Neutrophil (primary cell): ENCODE data around the genes ENSG00000286264, CATSPERZ, NRXN2 and RASGRP2.

DNA sequence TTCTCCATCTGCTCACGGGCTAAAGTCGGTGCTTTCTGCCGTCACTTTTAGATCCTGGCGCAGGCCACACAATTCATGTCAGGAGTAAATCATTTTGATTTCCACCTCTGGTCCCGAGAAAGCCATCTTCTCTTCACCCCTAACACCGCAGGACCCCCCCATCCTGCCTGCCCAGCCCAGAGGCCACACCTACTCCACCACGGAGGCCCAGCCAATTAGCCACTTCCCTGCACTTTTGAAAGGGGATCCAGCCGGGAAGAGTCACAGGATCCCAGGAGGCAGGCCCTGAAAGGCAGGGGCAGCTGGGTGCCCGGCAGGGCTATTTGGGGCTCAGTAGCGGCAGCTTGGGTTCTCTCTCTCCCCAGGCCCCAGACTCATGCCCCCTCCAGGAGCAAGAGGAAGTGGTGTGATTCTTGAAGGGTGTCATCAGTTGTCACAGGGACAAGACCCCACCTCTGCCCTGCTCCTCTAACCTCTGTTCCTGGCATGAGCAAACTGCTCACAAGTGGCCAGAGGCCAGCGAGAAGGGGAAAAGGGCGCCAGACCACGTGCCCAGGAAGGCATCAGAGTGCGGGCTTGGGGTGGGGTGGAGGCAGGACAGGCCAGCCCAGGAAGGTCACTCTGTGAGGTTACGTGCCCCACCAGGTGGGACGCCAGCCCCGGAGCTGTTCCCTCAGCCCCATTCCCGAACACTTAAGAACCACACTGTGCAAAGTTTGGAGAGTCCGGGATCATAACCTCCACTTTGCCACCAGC, 1.2 kb downstream of the MACROD1 start:
- PRO-cap: no peak

DNA sequence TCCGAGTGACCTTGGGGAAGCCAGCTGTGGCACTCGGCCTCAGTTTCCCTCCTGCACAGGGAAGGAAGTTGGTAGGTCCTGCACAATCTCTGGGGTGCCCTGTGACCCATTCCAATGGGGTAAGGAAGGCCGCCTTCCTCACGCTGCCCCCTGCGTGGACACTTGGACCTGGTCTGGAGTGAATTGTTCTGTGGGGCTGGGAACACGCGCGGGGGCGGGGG, 689 bp downstream of the MACROD1 start:
- PRO-cap: no peak

- PRO-cap: no peak
These were observed 9.2 kb upstream of the FERMT3 start for GRCh38 chr11:64196886-64198207.

DNA sequence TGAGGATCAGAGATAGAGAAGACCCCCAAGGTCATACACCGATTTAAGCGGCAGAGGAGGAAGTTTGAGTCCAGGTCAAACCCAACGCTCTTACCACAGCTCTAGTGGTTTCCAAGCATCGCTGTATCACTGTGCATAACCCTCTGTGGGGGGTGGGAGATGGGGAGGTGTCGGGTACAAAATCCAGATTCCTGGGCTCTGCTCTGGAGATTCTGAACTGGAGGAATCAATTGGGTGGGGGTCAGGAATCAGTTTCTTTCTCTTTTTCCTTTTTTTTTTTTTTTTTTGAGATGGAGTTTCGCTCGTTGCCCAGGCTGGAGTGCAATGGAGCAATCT, 694 bp downstream of the DNAJC4 start:
- PRO-cap: no peak

GRCh38 chr11:64240136-64240804, 625 bp upstream of the ENSG00000286264 start:
- PRO-cap: bidirectional peak, plus-strand start at chr11:64240325, minus-strand start at chr11:64240275; unidirectional peak, plus-strand start at chr11:64240693

DNA sequence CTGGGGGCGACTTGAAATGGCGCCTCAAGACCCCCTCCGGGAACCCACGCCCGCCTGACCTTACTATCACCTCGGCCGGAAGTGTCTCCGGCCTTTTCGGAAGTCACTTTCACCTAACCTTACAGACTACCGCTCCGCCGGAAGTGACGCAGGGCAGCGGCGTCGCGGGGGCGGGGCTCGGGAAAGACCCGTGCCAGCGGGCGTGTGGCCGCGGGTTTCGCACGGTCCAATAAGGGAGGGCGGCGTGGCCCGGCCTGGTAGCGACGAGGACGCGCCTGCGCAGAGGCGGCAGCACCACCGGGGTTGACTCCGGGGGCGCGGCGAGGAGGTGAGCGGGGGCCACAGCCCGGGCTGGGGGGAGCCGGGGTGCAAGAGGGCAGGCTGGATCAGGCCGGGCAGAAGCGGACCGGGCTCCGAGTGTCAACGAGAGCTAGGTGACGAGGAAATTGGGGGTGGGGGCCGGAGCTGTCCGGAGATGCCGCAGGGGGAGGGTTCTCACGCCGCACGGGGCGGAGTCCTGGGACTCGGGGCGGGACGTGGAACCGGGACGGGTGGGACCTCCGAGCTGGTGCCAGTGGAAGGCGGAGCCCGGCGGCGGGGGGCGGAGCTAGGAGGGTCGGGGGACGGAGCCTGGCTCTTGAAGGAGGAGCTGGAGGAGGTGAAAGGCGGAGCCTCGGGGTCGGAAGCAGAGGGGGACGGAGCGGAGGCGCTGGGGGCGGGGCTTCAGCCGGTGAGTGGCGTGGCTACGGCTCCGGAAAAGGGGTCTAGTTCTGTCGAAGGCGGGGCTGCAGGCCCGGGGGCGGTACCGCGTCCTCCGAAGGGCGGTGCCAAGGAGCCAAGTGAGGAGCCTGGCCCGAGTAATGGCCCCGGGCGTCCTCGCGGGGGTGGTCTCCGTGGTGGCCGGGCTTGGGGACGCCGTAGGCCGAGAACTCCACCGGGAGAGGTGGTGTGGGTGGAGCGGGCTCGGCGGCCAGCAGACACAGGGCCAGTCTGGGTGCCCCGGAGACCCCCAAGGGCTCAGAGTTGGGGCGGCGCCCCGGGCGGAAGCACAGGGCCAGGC, at the start of gene ENSG00000286264:
ENSG00000286264 (plus strand) TSS at position 291 of the 1,060 bp plus-strand sequence.
- PRO-cap: bidirectional peak, plus-strand start at position 306 of the sequence, minus-strand start at position 88 of the sequence; bidirectional peak, plus-strand start at position 586 of the sequence, minus-strand start at position 419 of the sequence

- PRO-cap: no peak
These were observed 535 bp upstream of the PPP1R14B start for GRCh38 chr11:64247186-64247770.

GRCh38 chr11:64259761-64260636, 8.7 kb downstream of the PLCB3 start:
- PRO-cap: no peak

DNA sequence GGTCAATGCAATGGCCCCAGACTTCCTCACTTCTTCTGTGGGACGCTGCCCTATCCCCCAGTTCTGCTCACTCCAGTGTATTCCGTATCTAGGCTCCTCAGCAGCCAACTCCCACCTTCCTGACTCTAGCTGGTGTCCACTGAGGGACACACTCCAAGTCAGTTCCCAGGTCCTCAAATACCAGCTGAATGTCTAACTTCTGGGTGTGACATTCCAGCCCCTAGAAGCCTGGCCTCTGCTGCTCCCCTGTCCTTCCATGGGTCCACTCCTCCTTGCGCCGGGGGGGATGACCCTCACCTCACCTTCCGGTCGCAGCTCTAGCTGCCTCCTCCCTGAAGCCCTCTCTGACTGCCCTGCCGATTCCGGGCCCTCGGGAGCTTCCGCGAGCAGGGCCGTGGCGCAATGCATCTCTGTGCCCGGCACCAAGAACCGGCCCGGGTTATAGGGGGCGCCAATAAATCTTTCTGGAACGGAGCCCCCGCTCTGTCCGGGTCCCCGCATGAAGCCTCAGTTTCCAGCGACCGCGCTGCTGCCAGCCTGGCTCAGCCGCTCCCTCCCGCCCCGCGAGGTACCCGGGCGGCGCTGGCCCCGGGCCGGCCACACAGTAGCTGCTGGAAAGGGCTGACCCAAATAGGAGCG, 15.4 kb downstream of the BAD start:
- PRO-cap: no peak

GRCh38 chr11:64284947-64285636, 556 bp upstream of the GPR137 start:
- PRO-cap: bidirectional peak, plus-strand start at chr11:64285505, minus-strand start at chr11:64285112

DNA sequence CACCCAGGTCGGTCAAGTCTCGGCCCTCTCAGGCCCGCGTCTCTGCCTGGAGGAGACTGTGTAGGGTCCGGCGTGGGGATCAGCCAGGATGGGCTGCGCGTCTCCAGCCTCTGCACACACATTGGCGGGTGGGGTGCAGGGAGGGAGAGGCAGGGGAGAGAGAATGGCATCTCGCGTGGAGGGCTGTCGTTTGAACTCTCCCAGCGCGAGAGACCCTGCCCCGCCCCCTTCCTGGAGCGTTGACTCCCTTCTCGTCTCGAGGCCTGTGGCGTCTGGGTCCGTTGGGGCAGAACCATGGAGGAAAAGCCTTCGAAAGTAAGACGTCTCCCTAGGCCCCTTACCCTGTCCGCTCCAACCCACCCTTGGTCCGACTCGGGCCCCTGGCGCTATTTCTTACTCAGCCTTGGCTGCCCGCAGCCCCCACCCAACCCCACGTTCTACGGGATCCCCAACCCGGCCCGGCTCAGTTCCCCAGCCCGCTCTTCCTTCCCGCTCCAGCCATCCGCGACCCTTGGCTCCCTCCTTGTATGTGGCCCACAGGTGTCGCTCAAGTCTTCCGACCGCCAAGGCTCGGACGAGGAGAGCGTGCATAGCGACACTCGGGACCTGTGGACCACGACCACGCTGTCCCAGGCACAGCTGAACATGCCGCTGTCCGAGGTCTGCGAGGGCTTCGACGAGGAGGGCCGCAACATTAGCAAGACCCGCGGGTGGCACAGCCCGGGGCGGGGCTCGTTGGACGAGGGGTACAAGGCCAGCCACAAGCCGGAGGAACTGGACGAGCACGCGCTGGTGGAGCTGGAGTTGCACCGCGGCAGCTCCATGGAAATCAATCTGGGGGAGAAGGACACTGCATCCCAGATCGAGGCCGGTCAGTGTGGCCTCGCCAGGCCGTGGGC, at the start of gene CATSPERZ:
CATSPERZ (plus strand) TSS at position 242 of the 899 bp plus-strand sequence.
- PRO-cap: no peak

- PRO-cap: no peak
These were observed 1.6 kb downstream of the TRMT112 start for GRCh38 chr11:64315560-64316408.

- PRO-cap: no peak
These were observed 2.6 kb downstream of the PRDX5 start for GRCh38 chr11:64320298-64321212.

DNA sequence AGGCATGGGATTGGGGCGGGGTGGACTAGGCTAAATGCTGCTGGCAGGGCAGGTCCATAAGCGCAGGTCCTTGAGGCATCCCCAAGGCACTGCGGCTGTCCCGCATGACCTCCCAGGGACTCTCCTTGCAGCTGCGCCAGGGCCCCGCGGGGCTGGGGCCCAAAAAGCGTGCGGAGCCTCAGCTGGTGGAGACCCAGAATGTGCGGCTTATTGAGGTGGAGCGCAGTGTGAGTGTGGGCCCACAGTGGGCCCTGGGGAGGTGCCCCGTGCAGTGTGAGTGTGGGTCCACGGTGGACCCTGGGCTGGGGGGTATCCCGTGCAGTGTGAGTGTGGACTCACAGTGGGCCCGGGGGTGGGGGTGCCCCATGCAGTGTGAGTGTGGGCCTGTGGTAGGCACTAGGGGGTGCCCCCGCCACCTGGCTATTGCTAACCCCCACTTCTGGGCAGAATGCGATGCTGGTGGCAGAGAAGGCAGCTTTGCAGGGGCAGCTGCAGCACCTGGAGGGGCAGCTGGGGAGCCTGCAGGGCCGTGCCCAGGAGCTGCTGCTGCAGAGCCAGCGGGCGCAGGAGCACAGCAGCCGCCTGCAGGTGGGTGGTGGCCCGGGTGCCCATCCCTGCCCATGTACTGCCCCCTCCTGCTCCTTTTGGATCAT, 7.8 kb upstream of the RPS6KA4 start:
- PRO-cap: no peak

- PRO-cap: no peak
These were observed 17.5 kb downstream of the SLC22A12 start for GRCh38 chr11:64608462-64608960.

- PRO-cap: no peak
These were observed 64.2 kb downstream of the SLC22A12 start for GRCh38 chr11:64655099-64655669.

- PRO-cap: no peak
These were observed at the start of gene NRXN2 for GRCh38 chr11:64723098-64723917. Gene NRXN2, minus strand, starts transcription at chr11:64723197.

DNA sequence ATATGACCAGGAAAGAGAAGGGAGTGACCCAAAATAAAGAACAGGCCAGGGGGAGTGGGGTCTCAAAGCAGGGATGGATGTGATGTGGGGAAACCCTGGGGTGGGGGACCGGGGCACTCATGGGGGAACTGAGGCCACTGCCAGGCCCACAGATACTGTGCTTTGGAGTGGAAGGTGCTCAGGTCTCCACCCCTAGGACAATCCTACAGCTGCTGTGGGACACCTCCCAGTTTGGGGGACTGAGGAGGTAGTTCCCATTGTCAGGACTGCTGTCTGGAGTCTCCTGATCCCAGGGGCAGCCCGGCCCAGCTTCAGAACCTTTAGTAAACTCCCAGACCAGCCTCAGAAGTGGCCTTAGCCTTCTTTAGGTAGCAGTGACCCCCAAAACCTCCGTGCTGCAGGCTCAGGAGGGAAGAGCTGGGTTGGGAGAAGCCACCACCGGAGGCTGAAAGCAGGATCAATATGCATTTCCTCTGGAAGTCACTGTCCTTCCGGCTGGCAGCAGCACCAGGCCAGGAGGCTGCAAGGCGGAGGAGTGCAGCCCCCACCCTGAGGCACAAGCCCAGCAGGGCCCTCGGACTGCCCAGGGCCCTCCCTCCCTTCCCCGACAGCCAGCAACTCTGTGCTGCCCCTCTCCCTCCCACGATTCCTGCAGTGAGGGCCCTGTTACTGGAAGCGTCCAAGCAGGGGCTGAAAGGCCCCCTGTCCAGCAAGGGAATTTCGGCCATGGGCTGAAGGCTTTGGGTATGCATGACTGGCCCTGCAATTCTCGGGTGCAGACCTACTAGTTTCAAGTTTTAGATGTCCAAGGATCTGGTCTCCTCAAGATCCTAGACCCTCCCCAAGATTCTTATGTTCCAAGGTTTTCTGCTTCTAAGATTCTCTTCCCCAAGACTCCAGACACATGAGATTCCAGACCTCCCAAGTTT, 3.2 kb upstream of the NRXN2 start:
- PRO-cap: no peak

DNA sequence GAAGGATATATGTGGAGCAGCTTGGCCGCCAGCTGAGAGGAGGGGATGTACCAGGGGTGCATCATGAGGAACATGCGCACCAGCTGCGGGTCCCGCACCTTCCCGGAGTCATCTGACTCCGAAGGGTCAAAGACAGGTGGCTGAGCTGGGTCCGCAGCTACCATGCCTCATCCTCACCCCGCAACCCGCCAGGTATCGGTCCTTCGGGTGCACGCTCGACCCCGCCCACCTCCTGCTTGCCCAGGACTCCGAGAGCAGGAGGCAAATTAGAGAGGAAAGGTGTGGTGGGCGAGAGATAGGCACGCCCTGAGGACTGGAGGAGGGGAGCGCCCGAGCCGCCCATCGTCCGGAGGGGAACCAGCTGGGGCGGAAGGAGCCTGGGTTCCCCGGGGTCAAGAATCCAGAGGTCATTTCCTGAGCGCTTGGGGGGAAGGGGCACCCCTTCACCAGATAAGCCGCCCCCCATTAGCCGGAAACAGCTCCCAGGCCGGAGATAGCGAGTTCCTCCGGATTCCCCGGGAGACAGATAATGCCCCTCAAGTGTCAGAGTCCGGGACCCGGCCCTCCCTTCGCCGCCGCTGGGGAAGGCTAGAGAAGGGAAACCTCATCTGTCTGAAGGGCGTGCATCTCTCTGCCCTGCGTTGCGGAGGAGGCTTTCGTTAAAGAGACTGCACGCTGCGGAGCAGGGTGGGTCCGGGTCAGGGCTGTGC, 1.8 kb downstream of the RASGRP2 start:
- PRO-cap: no peak

DNA sequence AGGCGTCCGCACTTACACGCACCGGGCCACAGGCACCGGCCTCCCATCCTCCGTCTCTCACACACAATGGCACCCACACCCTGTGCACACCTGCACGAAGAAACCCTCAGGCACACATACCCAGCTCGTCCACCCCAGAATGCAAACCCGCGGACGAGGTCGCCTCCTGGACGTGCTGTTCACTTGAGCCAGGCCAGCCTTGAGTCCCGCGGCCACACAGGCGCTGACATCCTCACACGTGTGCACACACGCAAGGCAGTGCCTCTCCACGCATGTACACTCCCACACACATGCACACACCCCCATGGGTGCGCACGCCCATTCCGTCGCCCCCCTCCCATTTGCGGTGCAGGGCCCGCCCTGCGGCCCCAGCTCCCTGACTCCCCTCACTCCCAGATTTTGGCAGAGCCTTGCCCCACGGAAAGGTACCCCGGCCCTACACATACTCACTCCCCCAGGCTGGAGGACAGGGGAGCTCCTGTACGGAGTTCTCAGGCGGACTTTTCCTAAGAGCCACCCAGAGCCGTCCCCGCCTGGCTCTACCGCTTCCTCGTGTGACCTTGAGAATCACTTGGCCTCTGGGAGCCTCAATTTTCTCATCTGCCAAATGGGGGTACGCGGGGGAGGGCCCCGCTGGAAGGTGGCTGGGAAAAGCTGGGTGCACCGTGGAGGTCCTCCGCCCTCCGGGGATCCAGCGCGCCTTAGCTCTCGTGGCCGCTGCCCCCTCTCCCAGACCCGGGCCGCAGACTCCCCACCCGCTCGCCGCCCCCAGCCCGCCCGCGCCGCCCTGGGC, at the start of gene RASGRP2:
RASGRP2 (minus strand) TSS at position 260 of the 793 bp plus-strand sequence.
- PRO-cap: unidirectional peak, minus-strand start at position 141 of the sequence; unidirectional peak, minus-strand start at position 201 of the sequence